Rectum (tissue), 1 donor: ENCODE results near the genes TLE1, HNRNPK, C9orf153 and ISCA1.

- PRO-cap, result no peak
Measured at GRCh38 chr9:78358225-78358935, 61.5 kb downstream of the PSAT1 start.

DNA sequence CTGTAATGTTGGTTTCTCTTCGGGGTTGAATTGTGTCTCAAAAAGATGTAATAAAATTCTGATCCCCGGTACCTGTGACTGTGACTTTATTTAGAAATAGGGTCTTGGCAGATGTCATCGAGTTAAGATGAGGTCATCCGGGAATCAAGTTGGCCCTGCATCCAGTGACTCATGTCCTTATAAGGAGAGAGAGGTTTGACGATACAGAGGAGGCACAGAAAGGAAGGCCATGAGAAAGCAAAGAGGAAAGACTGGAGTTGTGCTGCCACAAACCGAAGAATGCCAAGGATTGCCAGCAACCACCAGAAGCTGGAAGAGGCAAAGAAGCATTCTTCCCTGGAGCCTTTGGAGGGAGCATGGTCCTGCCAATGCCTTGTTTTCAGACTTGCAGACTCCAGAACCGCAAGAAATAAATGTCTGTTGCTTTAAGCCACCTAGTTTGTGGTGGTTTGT, 114.6 kb downstream of the TLE4 start:
- PRO-cap, result no peak

DNA sequence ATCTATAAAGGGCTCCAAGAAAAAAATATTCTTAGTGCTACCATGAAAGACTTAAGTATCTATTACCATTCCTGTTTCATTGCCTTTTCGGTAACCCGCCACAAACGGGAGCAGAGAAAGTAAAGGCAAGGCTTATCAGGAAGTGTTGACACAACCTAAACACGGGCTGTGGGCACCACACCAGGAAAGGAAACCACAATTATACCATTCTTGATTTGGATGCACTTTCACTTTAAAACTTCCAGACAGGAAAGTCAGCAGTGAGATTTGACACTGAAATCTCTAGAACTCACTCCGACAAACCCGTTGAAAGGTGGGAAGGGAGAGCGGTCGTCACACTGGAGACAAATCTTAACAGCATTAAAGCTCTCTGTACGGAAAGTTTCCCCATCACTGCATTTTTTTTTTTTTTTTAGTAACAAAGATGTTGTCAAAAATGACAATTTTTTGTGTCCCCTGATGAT, 6.5 kb downstream of the TLE1 start:
- PRO-cap, result no peak

DNA sequence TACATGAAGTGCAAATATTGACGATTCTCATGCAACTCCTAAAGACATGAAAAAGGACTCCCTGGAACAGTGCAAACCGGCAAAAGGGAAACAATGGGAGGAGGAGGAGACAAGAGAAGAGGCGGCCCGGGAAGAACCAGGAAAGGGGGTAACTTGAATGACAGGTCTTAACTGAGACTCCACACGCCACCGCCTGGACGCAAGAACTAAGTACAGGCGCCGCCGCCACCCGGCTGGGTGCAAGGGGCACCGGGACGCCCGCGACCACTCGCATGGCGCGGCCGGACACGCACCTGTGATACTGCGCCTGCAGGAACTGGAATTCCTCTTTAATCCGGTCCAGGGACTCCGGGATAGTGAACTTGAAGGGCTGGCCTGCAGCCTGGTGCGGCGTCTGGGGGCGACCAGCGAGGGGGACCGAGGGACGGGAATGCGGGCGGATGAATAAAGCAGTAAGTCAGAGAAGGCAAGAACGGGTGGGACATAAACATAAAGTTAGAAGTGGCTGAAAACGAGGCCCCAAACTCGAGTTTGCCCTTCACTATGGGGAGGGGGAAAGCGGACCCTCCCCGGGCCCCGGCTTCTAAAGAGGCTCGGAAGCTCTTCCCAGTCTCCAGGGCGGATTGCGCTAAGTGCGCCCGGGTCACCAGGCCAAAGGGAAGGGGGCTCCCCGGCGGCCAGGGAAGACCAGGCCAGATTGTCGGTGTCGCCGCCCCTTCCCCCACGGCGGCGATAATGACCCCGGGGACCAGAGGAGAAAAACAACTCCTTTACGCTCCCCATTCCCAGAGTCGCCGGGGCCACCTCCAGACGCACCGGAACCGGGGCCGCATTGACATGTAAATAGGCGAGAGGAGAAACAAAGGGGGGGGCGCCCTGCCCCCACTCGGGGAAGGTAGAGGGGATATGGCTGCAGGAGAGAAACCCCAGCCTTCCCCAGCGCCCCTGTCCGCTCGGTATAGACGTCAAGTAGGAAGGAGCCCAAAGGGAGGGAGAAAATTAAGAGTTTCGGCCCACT, 2.0 kb downstream of the TLE1 start:
- PRO-cap, result bidirectional peak, plus-strand start at position 229 of the sequence, minus-strand start outside the sequence; unidirectional peak, plus-strand start at position 609 of the sequence; unidirectional peak, plus-strand start at position 654 of the sequence; bidirectional peak, plus-strand start at position 782 of the sequence, minus-strand start at position 834 of the sequence

- PRO-cap, result bidirectional peak, plus-strand start at chr9:81688983, minus-strand start at chr9:81688839; bidirectional peak, plus-strand start at chr9:81690019, minus-strand start at chr9:81689542
Measured at GRCh38 chr9:81688782-81689687, at the start of gene TLE1. TSS of gene TLE1 (minus strand) at chr9:81689547.

DNA sequence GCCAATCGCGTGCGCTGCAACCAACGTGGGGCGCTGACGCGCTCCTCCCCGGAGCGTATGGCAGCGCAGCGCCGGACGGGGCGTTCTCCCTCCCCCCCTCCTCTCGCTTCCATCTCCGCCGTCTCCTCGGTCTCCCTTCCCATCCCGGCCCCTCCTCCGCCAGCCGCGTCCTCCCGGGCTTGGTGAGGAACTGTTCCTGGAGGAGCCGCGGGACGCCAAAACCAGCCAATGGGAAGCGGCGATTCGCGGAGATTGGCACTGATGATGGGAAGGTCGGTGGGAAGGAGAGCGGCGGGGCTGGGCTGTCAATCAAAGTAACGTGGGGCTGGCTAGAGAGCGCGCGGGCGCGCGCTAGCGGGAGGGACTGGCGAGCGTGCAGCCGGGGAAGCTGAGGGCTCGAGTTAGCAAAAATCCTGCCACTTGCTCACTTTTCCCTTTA, 360 bp upstream of the TLE1 start:
- PRO-cap, result bidirectional peak, plus-strand start at position 332 of the sequence, minus-strand start outside the sequence

DNA sequence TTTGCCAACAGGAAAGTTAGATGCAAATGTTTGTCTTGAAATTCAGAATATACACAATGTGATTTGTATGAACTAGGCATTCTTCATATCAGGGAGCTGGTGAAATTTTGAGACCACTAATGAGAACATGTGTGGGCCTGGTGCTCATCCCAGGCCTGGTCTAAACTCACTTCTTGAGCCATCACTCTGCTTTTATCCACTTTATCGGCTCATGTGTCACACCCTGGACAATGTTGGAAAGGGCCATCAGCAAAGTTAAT, 467.6 kb downstream of the SPATA31D1 start:
- PRO-cap, result unidirectional peak, plus-strand start at position 128 of the sequence

GRCh38 chr9:83508222-83508421, 30.1 kb downstream of the FRMD3 start:
- PRO-cap, result no peak

- PRO-cap, result no peak
Measured at GRCh38 chr9:83673810-83674558, 33.8 kb downstream of the UBQLN1 start.

DNA sequence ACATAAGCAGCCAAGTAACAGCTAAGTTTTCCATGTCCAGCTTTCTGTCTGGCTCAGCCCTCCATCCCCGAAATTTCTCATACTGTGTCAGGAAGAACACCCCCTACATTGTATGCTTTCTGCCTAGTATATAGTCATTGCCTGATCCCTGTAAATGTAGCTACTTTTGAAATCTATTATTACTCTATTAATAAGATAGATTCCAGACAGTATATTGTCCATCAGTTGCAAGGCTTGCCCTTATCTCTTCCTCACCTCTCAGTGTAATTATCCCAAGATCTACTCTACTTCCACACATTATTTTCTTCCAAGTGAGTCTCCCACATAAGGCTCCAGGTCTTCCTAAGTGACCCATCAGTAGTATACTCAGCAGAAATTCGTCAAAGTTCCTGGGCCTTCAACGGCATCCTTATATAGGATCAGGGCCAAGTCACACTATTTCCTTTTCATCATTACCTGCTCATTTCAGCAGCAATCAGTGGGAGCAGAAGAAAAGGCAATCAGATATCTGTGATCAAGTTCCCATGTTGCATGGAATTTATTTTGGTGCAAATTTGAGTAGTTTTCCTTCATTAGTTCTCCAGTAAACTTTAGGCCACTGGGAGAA, 20.2 kb downstream of the GKAP1 start:
- PRO-cap, result no peak

GRCh38 chr9:83883688-83884289, 37.4 kb downstream of the KIF27 start:
- PRO-cap, result no peak

GRCh38 chr9:83969618-83970713, 10.0 kb downstream of the HNRNPK start:
- PRO-cap, result no peak

DNA sequence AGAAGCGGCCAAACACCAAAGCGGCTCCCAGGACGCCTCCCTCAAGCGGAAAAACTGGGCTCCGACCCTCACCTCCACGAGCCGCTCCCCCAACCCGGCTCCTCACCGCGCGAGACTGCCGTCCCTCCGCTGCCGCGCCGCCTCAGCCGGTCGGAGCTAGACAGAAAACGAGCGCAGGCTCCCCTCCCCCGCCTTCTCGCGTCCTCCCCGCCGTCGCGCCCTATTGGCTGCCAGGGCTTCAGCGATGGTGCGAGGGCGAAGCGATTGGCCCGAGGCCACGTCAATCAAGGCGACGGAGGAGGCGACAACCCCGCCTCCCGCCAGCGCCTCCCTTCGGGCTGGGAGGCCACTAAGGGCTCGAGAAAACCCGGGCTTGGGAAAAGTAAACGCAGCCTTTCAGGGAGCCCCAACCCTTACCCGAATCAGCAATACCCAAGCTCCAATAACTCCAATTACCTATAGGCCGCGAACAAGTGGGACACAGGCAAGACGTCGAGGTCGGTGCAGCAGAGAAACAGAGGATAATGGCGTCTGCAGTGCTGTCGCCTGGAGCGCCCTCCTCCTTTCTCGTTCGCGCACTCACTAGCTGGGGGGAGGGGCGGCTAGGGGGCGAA, at the start of gene HNRNPK:
Gene HNRNPK, minus strand, starts transcription at position 169 of the 614 bp plus-strand sequence.
- PRO-cap, result bidirectional peak, plus-strand start at position 360 of the sequence, minus-strand start at position 144 of the sequence; bidirectional peak, plus-strand start outside the sequence, minus-strand start at position 569 of the sequence

DNA sequence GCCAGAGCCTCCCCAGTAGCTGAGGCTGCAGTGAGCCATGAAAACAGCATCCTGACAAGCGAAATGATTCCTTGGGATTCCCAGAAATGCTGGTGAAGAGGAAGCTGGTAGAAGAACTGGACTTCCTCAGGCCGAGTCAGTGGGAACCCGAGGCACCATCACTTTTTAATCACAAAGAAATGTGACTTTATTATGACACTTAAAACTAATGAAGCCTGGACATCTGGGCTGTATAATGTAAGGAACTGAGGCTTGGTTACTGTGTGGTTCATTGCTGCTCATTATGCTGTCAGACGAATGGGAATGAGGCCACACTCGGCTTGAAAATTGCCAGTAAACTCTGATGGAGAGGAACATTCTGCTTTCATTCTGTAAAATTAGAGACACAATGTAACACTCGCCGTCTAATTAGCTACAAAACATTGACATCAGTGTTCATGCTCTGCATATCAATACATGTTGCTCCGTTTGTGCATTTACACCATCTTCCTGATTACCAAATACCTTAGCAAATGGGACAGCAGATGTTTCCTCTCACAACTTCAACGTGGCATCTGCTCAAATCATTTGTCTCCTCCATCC, 133.2 kb downstream of the SLC28A3 start:
- PRO-cap, result no peak

- PRO-cap, result no peak
Measured at GRCh38 chr9:84343116-84343491, 2.5 kb upstream of the SLC28A3 start.

GRCh38 chr9:85534305-85534860, 207.4 kb downstream of the AGTPBP1 start:
- PRO-cap, result no peak

- PRO-cap, result no peak
Measured at GRCh38 chr9:85722961-85723596, 18.7 kb downstream of the AGTPBP1 start.

DNA sequence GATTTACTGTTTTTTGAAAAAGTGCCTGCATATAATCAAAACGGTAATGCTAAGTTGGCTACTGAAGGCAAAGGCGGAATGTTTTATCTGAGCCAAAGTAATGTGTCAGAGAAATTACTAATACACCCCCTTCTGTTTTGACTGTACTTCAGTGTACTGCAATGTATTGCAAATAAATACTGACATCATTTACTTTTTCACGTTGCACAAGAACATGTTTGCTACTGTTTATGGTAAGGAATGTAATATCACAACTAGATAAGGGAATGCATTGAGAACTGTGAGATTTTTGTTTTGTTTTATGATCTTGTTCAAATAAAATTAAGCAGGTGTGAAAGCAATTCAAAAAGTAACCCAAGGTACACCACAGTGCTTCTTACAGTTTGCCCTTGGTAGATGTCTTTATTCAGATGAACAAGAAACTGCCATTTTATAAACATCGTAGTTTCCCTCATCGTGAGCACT, 893 bp upstream of the AGTPBP1 start:
- PRO-cap, result no peak

DNA sequence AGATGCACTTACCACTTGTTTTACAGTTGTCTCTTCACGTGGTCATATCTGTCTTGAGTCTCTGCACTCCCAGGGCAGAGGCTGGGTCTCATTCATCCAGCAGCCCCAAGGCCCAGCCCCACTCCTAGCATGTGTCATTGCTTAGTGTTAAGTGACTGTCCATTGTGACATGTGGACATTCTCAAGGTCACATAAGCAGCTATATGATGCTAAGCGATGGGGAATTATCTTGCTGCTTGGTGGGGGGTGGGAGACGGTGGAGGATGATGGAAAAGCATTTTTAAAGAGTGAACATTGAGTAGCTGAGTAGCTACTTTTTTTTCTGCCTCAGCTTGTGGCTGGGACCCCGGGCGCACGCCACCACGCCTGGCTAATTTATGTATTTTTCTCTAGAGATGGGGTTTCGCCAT, at the start of gene C9orf153:
Gene C9orf153, minus strand, starts transcription at position 120 of the 410 bp plus-strand sequence.
- PRO-cap, result no peak

- PRO-cap, result bidirectional peak, plus-strand start at chr9:86282666, minus-strand start at chr9:86282538
Measured at GRCh38 chr9:86282464-86283574, at the start of gene ISCA1. TSS of gene ISCA1 (minus strand) at chr9:86282538.